ENCODE measurements around the gene STK32C.

- PRO-cap, 6 experiments: no peak in any of the 6 experiments
- RAMPAGE, long total RNA, 2 experiments: no peak in any of the 2 experiments
- RRBS: no CpG with 5 or more reads among the region's 7 CpGs
Measured at GRCh38 chr10:131983718-131984160, 2.0 kb upstream of the BNIP3 start.

DNA sequence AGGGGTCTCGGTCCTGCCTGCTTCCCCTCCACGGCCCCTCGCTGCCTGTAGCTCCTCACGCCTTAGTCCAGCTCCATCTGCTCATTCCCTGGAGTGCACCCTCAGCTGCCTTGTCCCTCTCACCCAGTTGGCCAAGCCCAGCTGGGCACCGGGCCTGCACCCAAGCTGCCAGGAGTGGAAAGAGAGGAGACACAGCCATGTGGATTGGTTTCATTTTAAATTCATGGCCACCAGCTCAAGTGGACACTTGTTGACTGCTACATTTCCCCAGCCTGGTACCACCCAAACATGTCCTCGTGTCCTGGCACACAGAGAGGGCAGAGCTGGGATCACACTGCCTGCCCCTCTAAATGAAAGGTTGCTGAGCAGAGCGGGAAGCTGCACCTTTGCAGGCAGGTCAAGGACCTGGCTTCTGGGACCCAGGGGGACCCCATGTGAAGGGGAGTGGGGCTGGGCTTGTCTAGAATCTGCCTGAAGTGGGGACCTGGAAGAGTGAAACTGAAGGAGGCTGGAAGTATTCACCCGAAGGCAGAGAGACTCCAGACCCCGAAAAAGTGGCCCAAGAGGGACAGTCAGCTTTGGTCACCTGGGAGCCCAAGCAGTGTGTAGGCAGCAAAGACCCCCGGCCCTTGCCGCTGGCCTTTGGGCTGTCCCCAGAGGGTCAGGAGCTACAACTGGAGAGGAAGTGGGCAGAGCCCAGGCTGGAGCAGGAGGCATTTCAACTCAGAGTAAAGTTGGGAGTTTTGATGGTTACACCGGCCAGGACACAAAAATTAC lies 15.0 kb upstream of the BNIP3 start:
- PRO-cap, 6 experiments: peak in 4 of 6 experiments; most common plus-strand start position 349 of the sequence (in 1); most common minus-strand start position 79 of the sequence (in 4)
- RAMPAGE, long total RNA, 2 experiments: no peak in any of the 2 experiments
- RRBS: 9% methylated on average over 1 of the region's 12 CpGs

GRCh38 chr10:132158809-132159890 lies 27.6 kb upstream of the DPYSL4 start:
- PRO-cap, 6 experiments: no peak in any of the 6 experiments
- RAMPAGE, long total RNA, 2 experiments: no peak in any of the 2 experiments
- RRBS: no CpG with 5 or more reads among the region's 14 CpGs

GRCh38 chr10:132307041-132308024 lies at the start of gene STK32C:
Gene STK32C (minus strand): TSS chr10:132307950.
- PRO-cap, 6 experiments: peak in 6 of 6 experiments; most common minus-strand start chr10:132307971 (in 5)
- RAMPAGE, long total RNA, 2 experiments: no peak in any of the 2 experiments
- RRBS: 1% methylated on average over 55 of the region's 133 CpGs

- PRO-cap, 6 experiments: no peak in any of the 6 experiments
- RAMPAGE, long total RNA, 2 experiments: no peak in any of the 2 experiments
- RRBS: 77% methylated on average over 8 of the region's 27 CpGs
Measured at GRCh38 chr10:132408781-132409528, 12.0 kb downstream of the PWWP2B start.

DNA sequence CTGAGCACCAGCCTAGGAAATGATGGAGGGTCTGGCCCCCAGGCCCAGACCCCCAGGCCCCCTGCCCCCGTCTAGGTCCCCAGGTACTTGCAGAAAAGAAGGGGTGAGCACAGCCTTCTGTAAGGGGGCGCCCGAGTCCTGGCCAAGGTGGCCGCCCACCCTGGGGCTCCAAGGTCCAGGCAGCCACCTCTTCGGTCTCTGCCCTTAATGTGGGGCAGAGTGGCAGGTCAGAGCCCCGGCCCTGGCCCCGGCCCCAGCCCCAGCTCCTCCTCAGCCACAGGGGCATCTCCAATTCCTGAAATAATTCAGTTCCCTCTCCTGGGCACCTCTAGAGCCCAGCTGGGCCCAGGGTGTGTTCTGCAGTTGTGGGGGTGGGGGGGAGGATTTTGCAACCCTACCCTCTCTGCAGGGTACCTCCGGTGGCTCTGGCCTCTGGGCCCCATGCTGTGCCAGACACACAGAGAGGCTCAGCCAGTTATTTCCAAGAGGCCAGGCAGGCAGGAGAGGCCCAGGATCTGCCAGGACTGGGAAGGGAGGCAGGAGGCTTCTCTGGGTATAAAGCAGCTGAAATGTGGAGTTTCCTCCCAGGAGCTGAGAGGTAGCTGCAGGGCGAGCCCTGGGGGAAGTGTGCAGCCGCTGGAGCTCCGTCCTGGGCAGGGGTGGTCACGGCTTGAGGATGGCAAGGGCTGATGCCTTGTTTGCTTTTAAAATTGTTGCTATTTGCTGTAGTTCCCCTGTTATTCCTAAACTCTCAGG lies 47.9 kb downstream of the PWWP2B start:
- PRO-cap, 6 experiments: no peak in any of the 6 experiments
- RAMPAGE, long total RNA, 2 experiments: no peak in any of the 2 experiments
- RRBS: no CpG with 5 or more reads among the region's 12 CpGs

DNA sequence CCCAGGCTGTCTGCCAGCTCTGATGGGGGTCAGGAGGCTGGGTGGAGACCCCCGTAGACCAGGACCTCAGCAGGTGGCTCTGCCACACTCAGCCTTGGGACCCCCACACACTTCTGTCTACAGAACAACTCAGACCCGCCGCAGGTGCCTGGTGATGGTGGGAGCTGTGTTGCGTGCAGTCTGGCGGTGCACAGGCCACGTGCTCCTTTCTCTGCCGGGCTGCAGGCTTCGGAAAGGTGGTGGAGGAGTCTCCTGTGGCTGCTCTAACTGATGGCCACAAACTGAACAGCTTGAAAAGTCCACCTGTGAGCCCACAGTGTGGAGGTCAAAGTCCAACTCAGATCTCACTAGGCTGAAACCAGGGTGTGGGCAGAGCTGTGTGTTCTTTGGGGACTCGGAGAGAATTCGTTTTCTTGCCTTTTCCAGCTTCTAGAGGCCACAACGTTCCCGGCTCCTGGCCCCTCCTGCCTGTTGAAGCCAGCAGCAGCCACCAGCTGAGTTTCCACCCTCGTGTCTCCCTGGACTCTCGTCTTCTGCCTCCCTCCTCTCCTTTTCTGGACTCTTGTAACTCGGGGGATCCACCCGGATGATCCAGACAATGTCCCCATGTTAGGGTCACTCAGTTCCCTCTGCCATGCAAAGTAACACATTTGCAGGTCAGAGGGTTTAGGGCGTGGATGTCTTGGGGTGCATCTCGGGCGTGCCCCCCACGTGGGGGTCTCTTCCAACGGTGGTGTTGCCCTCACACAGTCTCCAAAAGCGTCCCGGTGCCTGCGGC lies 62.6 kb downstream of the PWWP2B start:
- PRO-cap, 6 experiments: no peak in any of the 6 experiments
- RAMPAGE, long total RNA, 2 experiments: no peak in any of the 2 experiments
- RRBS: no CpG with 5 or more reads among the region's 24 CpGs

- PRO-cap, 6 experiments: no peak in any of the 6 experiments
- RAMPAGE, long total RNA, 2 experiments: no peak in any of the 2 experiments
- RRBS: no CpG with 5 or more reads among the region's 18 CpGs
Measured at GRCh38 chr10:132492456-132493016, 45.1 kb upstream of the INPP5A start.

GRCh38 chr10:132631396-132632101 lies 94.0 kb downstream of the INPP5A start:
- PRO-cap, 6 experiments: peak in 6 of 6 experiments; most common plus-strand start chr10:132631686 (in 6); most common minus-strand start chr10:132631460 (in 6)
- RAMPAGE, long total RNA, 2 experiments: no peak in any of the 2 experiments
- RRBS: no CpG with 5 or more reads among the region's 23 CpGs

- PRO-cap, 6 experiments: no peak in any of the 6 experiments
- RAMPAGE, long total RNA, 2 experiments: no peak in any of the 2 experiments
- RRBS: 14% methylated on average over 2 of the region's 24 CpGs
Measured at GRCh38 chr10:132632731-132633884, 95.5 kb downstream of the INPP5A start.

- PRO-cap, 6 experiments: peak in 1 of 6 experiments; most common plus-strand start chr10:132723285 (in 1); most common minus-strand start chr10:132723349 (in 1)
- RAMPAGE, long total RNA, 2 experiments: no peak in any of the 2 experiments
- RRBS: no CpG with 5 or more reads among the region's 33 CpGs
Measured at GRCh38 chr10:132722936-132723560, 62.9 kb downstream of the NKX6-2 start.

- PRO-cap, 6 experiments: no peak in any of the 6 experiments
- RAMPAGE, long total RNA, 2 experiments: no peak in any of the 2 experiments
- RRBS: no CpG with 5 or more reads among the region's 38 CpGs
Measured at GRCh38 chr10:132724498-132725624, 61.1 kb downstream of the NKX6-2 start.

GRCh38 chr10:132912304-132913020 lies 29.9 kb downstream of the CFAP46 start:
- PRO-cap, 6 experiments: no peak in any of the 6 experiments
- RAMPAGE, long total RNA, 2 experiments: no peak in any of the 2 experiments
- RRBS: no CpG with 5 or more reads among the region's 20 CpGs

- PRO-cap, 6 experiments: peak in 5 of 6 experiments; most common plus-strand start chr10:132962517 (in 2); most common minus-strand start chr10:132962227 (in 3)
- RAMPAGE, long total RNA, 2 experiments: no peak in any of the 2 experiments
- RRBS: 7% methylated on average over 10 of the region's 35 CpGs
Measured at GRCh38 chr10:132961935-132962651, 19.7 kb upstream of the CFAP46 start.

DNA sequence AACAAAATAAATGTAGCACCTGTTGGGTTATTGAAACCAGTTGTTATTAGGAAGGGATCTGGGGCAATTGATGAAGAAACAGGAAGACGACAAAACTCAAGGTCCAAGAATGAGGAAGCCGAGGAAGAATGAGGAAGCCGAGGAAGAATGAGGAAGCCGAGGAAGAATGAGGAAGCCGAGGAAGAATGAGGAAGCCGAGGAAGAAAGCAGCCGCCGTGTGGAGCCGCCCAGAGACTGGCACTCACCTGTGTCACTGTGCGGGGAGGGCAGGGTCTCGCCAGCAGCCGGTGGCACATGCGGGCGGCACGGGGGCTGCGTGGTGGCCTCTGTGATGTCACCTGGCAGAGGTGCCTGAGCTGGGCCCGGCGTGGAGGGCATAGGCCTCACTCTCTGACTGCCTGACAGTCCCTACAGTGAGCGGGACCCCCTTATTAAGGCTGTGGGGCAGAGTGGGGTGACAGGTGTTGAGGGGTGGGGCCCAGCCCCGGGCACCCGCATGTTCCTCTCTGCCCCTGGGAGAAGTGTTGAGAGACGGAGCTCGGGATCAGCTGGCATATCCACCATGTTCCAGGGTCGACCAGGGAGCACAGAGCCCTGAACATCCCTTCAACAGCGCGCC lies 71.2 kb upstream of the CFAP46 start:
- PRO-cap, 6 experiments: no peak in any of the 6 experiments
- RAMPAGE, long total RNA, 2 experiments: no peak in any of the 2 experiments
- RRBS: 70% methylated on average over 6 of the region's 26 CpGs

DNA sequence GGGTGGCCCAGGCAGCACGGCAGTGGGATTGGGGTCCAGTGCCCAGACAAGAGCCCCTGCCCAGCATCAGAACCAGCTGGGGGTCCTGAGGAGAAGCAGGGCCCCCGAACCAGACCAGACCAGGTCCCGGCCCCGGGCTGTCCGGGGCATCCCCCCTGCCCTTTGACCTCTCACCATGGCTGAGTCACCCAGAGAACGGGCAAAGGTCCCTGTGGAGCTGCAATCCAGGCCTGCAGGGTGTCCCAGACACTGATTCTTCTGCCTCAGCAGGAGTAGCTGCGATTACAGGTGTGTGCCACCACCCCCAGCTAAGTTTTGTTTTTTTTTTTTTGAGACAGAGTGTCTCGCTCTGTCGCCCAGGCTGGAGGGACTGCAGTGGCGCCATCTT lies 1.0 kb downstream of the PRAP1 start:
- PRO-cap, 6 experiments: no peak in any of the 6 experiments
- RAMPAGE, long total RNA, 2 experiments: no peak in any of the 2 experiments
- RRBS: 44% methylated on average over 2 of the region's 10 CpGs

DNA sequence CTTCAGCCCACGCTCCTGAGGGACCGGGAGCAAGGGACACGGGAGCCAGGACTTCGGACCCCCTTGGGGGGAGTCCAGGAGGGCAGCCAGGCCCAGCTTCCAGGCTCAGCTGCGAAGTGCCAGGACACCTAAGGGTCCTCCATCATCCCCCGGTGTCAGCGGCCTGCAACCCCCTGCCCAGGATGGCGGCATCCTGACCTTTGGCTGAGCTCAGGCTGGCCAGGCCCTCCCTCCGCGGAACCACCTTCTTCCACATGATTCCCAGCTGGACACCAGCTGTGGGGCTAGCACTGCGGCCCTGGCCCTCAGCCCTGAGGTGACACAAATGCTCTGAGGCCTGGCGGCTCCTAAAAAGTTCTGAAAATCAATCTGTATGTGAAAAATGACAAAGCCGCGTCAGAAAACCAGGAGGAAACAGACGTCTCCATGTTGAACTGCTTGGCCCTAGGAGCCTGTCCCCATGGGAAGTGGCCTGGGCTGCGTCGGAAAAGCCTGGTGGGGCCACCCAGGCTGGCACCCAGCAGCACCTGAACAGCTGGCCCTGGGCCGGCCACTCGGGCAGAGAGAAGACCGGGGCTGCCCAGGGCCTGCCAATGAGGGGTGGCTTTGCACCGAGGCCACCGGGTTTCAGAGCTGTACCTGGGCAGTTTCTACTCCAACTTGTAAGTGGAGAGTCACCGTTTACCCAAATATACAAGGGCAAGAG lies 902 bp upstream of the FUOM start:
- PRO-cap, 6 experiments: no peak in any of the 6 experiments
- RAMPAGE, long total RNA, 2 experiments: no peak in any of the 2 experiments
- RRBS: 92% methylated on average over 5 of the region's 23 CpGs